ENCODE measurements around a stretch of chr13.

CAGE:
- cytosol, long polyA minus RNA, result no peak
- cytosol, long polyA plus RNA, result no peak
- long polyA plus RNA, result no peak
- nucleus, long polyA minus RNA, result no peak
- nucleus, long polyA plus RNA, result no peak
These were observed 125.4 kb downstream of the CDK8 start for GRCh38 chr13:26378982-26380062.

DNA sequence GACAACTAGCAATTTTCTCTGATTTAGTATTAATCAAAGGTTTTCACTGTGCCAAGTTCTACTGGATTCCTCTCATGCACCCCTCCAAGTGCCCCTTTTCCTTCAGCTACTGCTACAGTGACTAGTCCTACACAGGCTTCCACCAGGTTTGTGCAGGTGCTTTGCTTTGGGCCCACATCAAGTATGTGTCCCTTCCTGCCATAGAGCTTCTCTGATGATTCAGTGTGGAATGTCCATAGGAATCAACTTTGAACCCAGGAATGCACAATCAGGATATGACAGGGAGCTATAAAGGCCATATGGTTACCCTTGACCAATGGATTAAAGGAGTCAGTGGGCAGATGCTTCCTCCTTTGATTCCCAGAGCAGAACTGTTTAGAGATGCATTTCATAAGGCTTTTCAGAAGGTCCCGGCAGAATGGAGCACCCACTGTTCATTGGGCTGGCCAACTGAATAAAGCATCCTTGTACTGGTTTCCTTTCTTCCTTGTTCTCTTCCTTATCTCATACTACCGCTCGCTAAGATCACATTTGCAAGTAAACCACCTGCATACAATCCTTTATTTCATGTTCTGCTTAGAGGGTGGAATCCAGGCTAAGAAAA, 145.2 kb upstream of the WASF3 start:
CAGE:
- cytosol, long polyA minus RNA, result no peak
- cytosol, long polyA plus RNA, result no peak
- long polyA plus RNA, result no peak
- nucleus, long polyA minus RNA, result no peak
- nucleus, long polyA plus RNA, result no peak

GRCh38 chr13:26423437-26424137, 133.9 kb upstream of the WASF3 start:
CAGE:
- cytosol, long polyA minus RNA, result no peak
- cytosol, long polyA plus RNA, result no peak
- long polyA plus RNA, result no peak
- nucleus, long polyA minus RNA, result no peak
- nucleus, long polyA plus RNA, result no peak

GRCh38 chr13:26508860-26509523, 48.5 kb upstream of the WASF3 start:
CAGE:
- cytosol, long polyA minus RNA, result no peak
- cytosol, long polyA plus RNA, result no peak
- long polyA plus RNA, result no peak
- nucleus, long polyA minus RNA, result no peak
- nucleus, long polyA plus RNA, result no peak

DNA sequence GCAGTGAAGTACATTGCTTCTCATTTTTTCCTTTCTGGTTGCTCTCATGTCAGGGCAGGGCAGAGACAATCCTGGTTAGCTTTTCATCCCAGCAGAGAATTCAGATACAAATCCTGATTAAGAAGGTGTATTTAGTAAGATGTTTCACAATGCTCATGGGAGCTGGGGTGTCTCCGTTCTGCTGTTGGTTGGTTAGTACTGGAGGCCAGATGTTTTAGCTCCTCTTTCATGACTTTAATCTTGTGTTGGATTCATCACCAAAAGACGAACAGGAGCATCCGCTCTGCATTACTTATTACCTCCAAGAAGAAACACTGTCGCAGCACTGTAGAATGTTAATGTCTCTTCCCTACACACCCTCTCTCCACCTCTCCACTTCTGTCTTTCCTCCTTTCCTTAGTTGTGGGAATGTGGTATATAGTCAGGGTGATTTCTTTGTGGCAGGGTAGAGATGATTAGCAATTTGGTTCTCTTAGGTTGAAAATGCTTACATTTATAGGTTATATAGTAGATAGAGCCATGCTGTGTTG, 43.1 kb downstream of the WASF3 start:
CAGE:
- cytosol, long polyA minus RNA, result no peak
- cytosol, long polyA plus RNA, result no peak
- long polyA plus RNA, result no peak
- nucleus, long polyA minus RNA, result no peak
- nucleus, long polyA plus RNA, result no peak

GRCh38 chr13:26950333-26951424, 190.1 kb upstream of the GPR12 start:
CAGE:
- cytosol, long polyA minus RNA, result no peak
- cytosol, long polyA plus RNA, result no peak
- long polyA plus RNA, result no peak
- nucleus, long polyA minus RNA, result no peak
- nucleus, long polyA plus RNA, result no peak

GRCh38 chr13:26954635-26955509, 194.3 kb upstream of the GPR12 start:
CAGE:
- cytosol, long polyA minus RNA, result no peak
- cytosol, long polyA plus RNA, result no peak
- long polyA plus RNA, result no peak
- nucleus, long polyA minus RNA, result no peak
- nucleus, long polyA plus RNA, result no peak

DNA sequence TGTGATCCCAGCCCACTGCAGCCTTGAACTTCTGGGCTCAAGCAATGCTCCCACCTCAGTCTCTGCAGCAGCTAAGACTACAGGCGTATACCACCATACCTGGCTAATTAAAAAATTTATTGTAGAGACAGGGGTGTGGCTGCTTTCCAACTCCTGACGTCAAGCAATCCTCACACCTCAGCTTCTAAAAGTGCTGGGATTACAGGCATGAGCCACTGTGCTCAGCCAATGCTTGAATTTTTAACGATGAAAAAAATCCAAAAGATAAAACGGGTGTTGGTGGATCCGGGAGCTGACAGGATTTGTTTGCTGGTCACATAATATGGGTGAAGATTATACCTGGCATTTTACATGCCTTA, 193.5 kb downstream of the USP12 start:
CAGE:
- cytosol, long polyA minus RNA, result no peak
- cytosol, long polyA plus RNA, result no peak
- long polyA plus RNA, result no peak
- nucleus, long polyA minus RNA, result no peak
- nucleus, long polyA plus RNA, result no peak

DNA sequence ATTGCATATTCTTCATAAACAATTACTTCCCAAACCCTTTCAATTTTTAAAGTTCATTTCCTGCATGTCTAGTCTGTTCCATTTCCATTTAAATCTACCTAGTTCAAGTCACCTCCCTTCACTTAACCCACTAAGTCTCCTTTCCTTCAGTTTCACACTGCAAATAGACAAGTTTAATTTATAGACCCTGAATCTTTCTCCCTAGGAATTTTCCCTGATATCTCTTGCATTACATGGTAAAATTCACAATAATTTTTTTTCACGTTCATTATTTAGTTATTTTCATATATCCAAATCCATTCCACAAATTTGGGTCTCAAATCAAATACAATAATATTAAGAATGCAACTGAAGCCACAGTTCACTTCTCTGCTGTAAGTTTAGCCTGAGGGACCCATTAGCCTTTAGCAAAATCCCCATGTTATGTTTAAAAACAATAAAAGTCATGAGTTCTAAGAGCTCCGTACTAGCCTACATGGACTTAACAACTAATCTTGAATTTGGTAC, 72.1 kb downstream of the USP12 start:
CAGE:
- cytosol, long polyA minus RNA, result no peak
- cytosol, long polyA plus RNA, result no peak
- long polyA plus RNA, result no peak
- nucleus, long polyA minus RNA, result no peak
- nucleus, long polyA plus RNA, result no peak

GRCh38 chr13:27172582-27173001, 981 bp upstream of the USP12 start:
CAGE:
- cytosol, long polyA minus RNA, result no peak
- cytosol, long polyA plus RNA, result no peak
- long polyA plus RNA, result no peak
- nucleus, long polyA minus RNA, result no peak
- nucleus, long polyA plus RNA, result no peak

GRCh38 chr13:27372778-27373398, 51.5 kb upstream of the GTF3A start:
CAGE:
- cytosol, long polyA minus RNA, result no peak
- cytosol, long polyA plus RNA, result no peak
- long polyA plus RNA, result no peak
- nucleus, long polyA minus RNA, result no peak
- nucleus, long polyA plus RNA, result no peak

DNA sequence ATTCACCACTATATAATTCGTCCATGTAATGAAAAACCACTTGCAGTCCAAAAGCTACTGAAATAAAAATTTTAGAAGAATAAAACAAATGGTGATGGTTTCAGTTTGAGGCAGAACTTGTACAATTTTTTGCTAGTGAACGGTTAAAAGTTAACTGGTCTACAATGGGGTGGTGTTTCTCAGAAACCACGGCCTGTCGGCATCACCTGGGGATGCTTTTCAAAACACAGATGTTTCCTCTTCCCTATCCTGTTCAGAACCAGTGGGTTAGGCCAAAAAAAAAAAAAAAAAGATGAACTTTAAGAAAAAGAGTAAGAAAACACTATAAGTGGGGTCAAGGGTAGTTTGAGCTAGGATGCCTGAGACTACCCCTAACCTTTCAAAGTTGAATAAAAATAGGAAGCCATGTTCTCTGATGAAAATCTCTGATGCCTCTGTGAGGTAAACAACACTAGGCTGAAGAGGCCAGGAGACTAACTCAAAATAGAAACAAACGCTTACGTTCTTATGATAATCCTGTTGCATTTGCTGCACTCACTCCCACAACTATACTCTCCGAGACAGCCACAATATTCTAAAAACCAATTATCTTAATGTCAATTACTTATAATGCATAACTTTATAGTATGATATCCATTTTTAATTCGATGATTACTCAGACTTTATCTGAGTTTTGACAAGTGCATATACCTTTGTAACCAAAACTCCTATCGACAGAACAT, 3.3 kb downstream of the MTIF3 start:
CAGE:
- cytosol, long polyA minus RNA, result no peak
- cytosol, long polyA plus RNA, result no peak
- long polyA plus RNA, result no peak
- nucleus, long polyA minus RNA, result no peak
- nucleus, long polyA plus RNA, result no peak

DNA sequence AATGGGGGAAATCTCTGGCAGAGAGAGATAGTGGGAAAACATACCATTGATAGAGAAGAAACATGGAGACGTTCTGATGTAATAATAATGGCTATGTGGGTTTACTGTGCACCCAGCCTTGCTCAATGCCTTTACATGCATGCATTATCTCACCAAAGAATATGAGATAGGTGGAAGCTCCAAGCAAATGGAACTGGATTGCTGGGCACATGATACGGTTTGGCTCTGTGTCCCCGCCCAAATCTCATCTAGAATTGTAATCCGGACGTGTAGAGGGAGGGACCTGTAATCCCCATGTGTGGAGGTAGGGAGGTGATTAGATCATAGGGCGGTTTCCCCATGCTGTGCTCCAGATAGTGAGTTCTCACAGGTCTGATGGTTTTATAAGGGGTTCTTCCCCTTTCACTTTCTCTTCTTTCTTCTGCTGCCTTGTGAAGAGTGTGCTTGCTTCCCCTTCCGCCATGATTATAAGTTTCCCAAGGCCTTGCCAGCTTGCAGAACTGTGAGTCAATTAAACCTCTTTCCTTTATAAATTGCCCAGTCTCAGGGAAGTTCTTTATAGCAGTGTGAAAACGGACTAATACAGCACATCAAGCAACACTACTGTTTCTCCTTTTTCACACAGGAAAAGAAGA, 32.6 kb upstream of the MTIF3 start:
CAGE:
- cytosol, long polyA minus RNA, result no peak
- cytosol, long polyA plus RNA, result no peak
- long polyA plus RNA, result no peak
- nucleus, long polyA minus RNA, result no peak
- nucleus, long polyA plus RNA, result no peak

DNA sequence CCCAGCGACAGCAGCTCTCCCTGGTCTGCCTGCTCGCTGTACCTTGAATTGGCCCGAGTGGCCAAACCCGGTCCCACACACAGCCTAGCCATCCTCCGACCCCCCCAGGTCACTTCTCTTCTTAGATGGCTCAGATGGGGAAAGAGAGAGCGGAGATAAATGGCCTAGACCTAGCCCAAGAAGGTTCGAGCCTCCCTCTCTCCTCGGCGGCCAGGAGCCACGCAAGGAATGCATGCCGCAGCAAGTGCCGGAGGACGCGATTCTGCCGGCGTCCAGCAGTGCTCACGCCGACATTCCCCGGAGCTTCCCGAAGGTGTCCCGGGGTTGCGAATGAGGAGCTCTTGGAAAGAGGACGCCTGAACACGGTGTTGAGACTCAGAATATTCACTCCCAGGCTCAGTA, 1.2 kb downstream of the CDX2 start:
CAGE:
- cytosol, long polyA minus RNA, result no peak
- cytosol, long polyA plus RNA, result no peak
- long polyA plus RNA, result no peak
- nucleus, long polyA minus RNA, result no peak
- nucleus, long polyA plus RNA, result no peak

DNA sequence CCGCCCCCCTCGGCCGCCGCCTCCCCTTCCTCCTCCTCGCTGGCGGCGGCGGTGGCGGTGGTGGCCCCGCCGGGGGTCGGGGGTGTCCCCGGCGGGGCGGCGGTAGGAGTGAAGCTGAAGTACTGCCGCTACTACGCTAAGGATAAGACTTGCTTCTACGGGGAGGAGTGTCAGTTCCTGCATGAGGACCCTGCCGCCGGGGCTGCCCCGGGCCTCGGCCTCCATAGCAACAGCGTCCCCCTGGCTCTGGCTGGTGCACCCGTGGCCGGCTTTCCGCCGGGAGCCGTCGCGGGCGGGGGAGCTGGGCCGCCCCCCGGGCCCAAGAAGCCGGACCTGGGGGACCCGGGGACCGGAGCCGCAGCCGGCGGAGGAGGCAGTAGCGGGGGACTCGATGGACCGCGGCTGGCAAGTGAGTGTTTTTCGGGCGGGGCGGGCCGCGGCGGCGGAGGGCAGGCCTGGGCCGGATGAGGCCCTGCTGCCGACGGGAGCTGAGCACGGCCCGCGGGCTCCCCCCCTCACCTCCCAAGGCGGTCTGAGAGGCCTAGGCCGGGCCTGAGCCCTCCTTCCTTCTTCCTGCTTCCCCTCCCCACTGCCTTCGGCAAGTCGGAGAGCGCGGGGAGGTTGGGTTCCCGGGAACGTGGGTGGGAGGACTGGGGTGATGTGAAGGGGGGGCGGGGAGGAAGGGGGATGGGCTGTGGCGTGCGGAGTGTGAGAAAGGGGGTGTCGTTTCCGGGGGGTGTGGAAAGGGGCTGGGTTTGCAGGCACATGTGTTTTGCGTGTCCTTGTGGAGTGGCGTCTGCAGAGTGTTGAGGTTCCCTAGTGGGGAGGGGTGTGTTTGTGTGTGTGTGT, 558 bp downstream of the PAN3 start:
CAGE:
- cytosol, long polyA minus RNA, result no peak
- cytosol, long polyA plus RNA, result no peak
- long polyA plus RNA, result no peak
- nucleus, long polyA minus RNA, result no peak
- nucleus, long polyA plus RNA, result no peak

CAGE:
- cytosol, long polyA minus RNA, result no peak
- cytosol, long polyA plus RNA, result no peak
- long polyA plus RNA, result no peak
- nucleus, long polyA minus RNA, result no peak
- nucleus, long polyA plus RNA, result no peak
These were observed 90.2 kb downstream of the PAN3 start for GRCh38 chr13:28228369-28229161.

DNA sequence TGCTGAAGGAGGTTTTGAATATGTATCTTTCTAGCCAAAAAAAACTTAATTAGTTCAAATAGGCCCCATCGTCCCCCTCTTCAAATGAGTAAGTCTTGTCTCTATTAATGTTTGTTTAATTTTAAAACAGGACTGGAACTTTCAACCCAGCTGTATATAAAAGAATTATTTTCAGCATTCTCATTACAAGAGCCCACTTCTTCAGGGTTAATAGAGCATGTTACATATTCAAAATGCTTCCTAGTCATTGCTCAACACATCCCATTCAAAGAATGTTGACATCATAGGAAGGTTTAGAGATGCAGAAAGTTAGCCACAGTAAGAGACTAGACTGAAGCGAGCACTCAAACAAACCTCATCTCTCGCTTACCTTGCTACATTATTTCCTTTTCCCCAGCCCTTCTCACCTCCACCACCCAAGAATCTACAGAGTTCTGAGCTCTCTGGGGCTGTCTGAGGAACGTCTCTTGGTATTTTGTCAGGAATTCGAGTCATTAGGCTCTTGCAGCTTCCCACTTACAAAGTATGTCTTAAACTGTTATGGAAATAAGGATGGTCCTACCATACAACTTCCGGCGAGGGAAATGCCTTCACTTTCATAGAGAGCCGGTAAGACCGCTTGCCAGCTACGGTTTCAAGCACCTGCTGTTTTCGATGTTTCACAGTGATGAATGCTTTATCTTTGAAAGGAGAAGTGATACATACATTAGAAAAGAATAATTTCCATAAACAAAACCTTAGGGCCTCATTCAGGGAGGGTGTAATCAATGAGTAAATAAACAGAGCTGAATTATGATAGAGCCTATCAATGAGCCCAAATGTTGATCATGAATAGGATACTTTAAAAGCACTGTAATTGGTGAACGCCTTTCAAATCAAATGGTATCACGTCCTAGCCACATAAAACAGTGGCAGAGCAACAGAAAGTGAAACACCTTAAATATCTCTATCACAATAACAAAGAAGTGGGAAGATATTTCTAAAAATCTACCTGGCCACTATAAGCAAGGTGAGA, 65.1 kb downstream of the FLT1 start:
CAGE:
- cytosol, long polyA minus RNA, result no peak
- cytosol, long polyA plus RNA, result no peak
- long polyA plus RNA, result no peak
- nucleus, long polyA minus RNA, result no peak
- nucleus, long polyA plus RNA, result no peak

DNA sequence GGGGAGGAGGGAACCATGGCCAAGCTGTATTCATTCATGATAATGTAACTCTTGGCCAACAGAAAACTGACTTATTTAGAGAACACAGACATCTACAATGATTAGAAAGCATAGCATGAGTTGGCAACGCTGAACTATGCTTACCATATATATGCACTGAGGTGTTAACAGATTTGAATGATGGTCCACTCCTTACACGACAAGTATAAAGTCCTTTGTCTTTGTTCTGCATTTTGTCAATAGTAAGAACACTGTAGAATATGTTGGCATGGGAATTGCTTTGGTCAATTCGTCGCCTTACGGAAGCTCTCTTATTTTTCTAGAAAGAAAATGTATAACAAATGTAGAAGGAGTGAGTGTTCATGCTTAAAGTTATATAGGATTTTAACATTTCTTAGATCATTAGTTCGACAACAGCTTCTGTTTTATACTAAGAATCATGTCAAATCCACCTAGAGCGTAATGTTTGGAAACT, 63.9 kb downstream of the FLT1 start:
CAGE:
- cytosol, long polyA minus RNA, result no peak
- cytosol, long polyA plus RNA, result no peak
- long polyA plus RNA, result no peak
- nucleus, long polyA minus RNA, result no peak
- nucleus, long polyA plus RNA, result no peak

DNA sequence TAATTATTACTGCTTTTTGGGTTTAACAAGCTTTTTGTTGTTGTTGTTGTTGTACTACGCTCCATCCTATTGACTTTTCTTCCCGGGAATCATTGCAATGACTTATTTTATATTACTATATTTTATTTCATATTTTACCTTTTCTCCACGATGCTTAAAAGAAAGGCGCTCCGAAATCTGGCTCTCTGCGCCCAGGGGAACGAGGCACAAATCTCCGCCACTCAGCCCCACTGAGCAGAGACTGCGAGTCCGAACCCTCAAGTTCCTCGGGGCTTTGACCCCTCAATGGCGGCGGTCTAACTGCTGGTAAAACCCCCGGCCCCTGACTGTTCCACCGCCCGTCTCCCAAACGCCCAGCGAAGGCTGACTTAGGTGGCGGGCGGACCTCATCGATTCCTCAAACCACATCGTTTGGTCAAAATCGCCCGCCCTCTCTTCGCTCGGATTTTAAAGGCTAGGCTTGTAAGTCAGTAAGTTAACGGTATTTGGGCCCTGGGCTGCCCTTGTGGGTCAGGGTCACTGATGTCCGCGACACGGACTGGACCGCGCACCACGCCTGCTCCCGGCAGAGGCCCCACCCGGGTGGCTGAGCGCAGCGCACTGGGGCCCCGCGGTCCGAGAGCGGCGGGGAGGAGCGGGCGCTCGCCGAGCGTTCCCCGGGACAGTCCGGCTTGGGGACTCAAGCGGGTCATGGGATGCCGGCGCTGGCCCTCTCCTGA, 1.3 kb downstream of the FLT1 start:
CAGE:
- cytosol, long polyA minus RNA, result no peak
- cytosol, long polyA plus RNA, result no peak
- long polyA plus RNA, result no peak
- nucleus, long polyA minus RNA, result no peak
- nucleus, long polyA plus RNA, result no peak

GRCh38 chr13:28495845-28496181, 885 bp upstream of the FLT1 start:
CAGE:
- cytosol, long polyA minus RNA, result no peak
- cytosol, long polyA plus RNA, result no peak
- long polyA plus RNA, result no peak
- nucleus, long polyA minus RNA, result no peak
- nucleus, long polyA plus RNA, result no peak